Cardiac muscle cell (in vitro differentiated cells and primary cell): ENCODE measurements around the gene ZNF184.

GRCh38 chr6:26284539-26285001, 764 bp downstream of the H4C8 start:
- RAMPAGE, long total RNA: no peak
- RRBS: no CpG with 5 or more reads among the region's 19 CpGs

DNA sequence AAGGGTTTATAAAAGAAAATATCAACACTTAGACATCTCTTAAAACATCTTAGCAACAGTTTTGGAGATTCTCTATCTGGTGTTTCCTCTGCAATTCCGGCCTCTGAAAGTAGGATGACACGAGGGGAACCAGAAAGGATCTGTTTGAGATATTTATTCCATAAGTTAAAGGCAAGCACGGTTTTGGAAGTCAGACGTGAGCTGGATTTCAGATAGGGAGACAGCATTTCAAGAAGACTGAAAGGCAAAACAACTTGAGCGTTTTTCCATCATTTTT, 26.7 kb upstream of the H4C8 start:
- RAMPAGE, long total RNA: no peak
- RRBS: no CpG with 5 or more reads among the region's 5 CpGs

GRCh38 chr6:26330790-26331420, 34.1 kb upstream of the BTN3A2 start:
- RAMPAGE, long total RNA: no peak
- RRBS: no CpG with 5 or more reads among the region's 12 CpGs

DNA sequence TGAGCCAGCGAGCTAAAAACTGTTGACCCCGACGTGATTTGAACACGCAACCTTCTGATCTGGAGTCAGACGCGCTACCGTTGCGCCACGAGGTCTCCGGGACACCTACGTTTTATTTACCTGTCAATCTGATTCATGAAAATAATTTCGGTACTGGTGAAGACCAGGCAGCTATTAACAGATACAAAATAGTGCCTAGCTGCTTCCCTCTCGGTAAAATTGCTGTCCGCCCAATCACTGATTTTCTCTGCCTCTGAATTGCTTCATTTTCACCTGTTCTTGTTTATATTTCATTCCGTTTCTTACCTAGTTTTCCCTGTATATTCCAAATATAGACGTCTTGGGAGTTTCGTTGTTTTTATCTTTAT, 33.6 kb upstream of the BTN3A2 start:
- RAMPAGE, long total RNA: no peak
- RRBS: no CpG with 5 or more reads among the region's 17 CpGs

DNA sequence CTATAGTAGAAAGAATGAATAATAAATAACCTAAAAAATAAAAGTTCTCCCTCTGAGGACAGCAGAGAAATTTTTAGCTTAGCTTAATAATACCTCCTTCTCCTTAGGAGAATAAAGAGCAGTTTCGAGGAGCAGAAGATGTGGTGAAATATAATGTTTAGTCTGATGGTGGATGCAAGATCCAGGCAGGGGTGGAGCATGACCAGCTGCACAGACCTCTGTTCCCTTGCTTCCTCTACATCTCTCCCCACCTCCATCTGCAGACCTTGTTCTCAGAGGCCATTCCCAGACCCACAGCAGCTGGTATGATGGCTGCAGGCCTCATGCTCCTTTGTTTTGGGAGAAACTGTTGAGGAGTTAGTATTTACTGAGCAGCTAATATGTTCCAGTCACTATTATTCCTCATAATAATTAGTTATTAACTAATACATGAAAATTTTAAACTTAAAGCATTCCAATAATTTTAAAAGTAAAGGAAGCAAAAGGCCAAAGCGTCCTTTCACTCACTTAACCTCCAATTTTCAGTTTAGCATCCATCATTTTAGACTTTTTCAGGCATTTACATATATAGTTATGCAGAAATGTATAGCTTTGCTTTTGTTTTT, 1.6 kb downstream of the BTN3A2 start:
- RAMPAGE, long total RNA: no peak
- RRBS: no CpG with 5 or more reads among the region's 2 CpGs

DNA sequence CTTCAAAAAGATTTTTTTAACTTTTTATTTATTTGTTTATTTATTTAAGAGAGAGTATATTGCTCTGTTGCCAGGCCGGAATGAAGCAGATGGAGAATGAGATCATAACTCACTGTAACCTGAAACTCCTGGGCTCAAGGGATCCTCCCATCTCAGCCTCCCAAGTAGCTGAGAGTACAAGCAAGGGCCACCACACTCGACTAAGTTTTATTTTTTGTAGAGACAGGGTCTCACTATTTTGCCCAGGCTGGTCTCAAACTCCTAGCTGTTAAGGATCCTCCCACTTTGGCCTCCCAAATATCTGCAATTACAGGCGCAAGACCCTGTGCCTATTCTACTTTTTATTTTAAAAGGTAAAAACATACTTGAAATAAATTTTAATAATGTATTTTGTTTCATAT, 1.2 kb downstream of the BTN2A2 start:
- RAMPAGE, long total RNA: no peak
- RRBS: no CpG with 5 or more reads among the region's 3 CpGs

GRCh38 chr6:26422026-26422414, 18.3 kb upstream of the BTN3A3 start:
- RAMPAGE, long total RNA: no peak
- RRBS: no CpG with 5 or more reads among the region's 2 CpGs

- RAMPAGE, long total RNA: no peak
- RRBS: no CpG with 5 or more reads among the region's 8 CpGs
Observed at GRCh38 chr6:26430646-26431397, 9.5 kb upstream of the BTN3A3 start.

DNA sequence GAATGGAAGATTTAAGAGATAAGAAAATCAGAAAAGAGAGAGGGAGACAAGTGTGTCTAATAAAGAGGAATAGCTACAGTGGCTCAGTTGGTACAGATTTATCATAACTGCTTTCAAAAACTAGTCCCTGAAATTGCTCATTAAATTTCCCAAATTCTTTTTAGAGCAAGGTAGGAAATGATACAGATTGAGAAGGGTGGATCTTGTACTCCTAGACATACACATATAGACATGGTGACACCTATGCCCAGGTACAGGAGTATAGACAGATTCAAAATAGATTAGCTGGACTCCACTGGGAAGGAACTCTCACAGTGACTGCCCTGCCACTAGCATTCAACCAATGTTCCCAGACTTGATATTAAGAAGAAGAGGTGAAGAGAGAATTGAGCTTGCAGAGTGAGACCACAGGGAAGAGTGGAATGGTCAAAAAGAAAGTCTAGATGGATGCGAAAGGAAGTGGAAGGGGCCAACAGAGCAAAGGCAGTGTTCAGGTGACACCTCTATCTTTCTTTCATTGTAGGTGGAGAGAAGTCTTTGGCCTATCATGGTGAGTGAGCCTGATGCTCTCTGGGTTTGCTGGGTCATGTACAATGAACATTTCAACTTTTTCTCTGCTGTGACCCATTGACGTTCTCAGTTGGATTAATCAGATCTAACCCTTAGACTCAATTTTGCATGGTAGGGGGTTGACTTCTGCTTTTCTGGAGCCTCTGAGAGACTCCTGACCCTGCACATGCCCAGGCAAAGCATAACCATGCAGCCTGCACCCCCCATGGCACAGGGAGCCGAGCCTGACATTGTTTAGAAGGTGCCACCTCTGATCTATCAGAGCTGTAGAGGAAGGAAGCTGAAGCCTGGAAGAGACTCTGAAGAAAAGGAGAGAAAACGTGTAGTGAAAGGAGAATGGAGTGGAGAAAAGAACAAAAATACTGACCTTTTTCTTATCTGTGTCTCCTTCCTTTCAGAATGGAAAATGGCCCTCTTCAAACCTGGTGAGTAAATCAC, 8.3 kb upstream of the BTN2A1 start:
- RAMPAGE, long total RNA: no peak
- RRBS: no CpG with 5 or more reads among the region's 4 CpGs

DNA sequence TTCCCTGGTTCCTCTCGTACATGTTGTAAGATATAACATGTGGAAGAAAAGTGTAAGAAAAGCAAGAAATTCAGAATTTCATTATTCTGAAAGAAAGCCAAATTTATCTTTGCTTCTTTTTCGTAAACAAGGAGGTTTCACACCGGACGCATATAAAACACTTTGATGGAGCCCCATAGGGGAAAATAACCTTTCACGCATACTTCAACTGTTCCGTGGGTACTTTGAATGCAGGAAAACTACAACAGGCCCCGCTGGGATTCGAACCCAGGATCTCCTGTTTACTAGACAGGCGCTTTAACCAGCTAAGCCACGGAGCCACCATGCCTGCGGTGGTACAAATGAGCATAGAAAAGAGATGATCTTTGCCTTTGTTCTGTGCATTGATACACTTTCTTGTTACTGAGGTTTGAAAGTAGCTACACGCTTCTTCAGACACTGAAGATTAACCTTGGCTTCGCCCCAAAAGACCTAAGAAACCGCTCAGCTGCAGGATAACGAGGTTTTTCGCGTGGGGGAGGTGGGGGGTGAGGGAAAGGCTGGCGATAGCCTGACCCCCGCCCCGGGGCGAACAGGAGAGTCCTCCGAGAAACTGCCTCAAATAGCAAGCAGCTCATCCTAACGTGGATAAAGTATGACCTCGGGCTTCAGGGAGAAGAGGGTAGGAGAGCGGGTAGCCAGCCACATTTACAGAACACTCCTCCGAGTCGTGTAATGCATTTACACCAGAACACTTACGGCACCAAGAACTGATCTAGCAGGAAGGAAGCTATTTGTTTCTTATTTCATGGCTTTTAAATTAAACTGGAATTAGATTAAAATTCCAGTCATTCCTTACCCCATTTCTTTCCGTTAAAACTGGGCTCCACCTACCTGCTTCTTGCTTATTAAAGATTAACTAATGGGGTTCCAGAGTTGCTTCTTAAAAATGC, 5.2 kb upstream of the HMGN4 start:
- RAMPAGE, long total RNA: no peak
- RRBS: no CpG with 5 or more reads among the region's 29 CpGs

DNA sequence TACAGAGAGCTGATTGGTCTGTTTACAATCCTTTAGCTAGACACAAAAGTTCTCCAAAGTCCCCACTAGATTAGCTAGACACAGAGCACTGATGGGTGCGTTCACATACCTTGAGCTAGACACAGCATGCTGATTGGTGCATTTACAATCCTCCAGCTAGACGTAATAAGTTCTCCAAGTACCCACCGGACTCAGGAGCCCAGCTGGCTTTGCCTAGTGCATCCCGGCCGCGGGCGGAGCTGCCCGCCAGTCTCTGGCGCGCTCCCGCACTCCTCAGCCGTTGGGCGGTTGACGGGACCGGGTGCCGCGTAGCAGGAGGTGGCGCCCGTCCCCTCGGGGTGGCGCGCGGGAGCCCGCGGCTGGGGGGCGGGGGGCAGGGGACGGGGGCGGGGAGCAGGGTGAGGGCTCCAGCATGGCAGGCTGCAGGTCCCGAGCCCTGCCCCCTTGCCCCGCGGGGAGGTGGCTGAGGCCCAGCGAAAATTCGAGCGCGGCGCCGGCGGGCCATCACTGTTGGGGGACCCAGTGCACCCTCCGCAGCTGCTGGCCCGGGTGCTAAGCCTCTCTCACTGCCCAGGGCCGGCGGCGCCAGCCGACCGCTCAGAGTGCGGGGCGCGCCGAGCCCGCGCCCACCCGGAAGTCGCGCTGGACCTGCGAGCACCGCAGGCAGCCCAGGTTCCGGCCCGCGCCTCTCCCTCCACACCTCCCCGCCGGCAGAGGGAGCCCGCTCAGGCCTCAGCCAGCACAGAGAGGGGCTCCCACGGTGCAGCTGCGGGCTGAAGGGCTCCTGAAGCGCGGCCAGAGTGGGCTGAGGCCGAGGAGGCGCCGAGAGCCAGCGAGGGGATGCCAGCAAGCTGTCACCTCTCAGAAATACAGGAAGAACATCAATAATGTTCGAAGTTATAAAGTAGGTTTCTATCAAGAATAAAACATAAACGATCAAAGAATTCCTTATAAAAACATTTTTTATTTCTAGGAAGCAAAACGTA, 176.0 kb downstream of the H2BC11 start:
- RAMPAGE, long total RNA: no peak
- RRBS: no CpG with 5 or more reads among the region's 73 CpGs

GRCh38 chr6:27092187-27092627, 40.4 kb downstream of the H2BC11 start:
- RAMPAGE, long total RNA: no peak
- RRBS: no CpG with 5 or more reads among the region's 9 CpGs

DNA sequence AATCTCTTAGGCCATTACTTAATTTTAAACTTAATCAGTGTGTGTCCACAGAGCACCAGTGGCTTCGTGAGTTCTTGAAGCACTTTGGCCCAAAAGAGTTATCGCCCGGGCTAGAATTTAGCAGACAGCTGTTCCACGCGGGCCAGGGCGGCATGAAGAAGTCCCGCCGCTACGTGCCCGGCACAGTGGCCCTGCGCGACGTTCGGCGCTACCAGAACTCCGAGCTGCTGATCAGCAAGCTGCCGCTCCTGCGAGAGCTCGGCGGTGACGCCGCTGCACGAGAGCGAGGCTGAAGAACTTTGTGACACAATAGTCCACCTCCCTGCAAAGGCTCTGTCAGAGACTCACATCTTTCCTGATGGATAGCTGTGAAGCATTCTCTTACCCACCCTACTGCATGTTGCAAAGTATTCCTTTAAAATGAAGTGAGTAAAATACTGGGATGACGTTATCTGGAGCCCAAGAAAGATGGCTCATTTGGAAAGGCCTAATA, 919 bp downstream of the H2AC11 start:
- RAMPAGE, long total RNA: no peak
- RRBS: 2% methylated on average over 8 of the region's 25 CpGs

DNA sequence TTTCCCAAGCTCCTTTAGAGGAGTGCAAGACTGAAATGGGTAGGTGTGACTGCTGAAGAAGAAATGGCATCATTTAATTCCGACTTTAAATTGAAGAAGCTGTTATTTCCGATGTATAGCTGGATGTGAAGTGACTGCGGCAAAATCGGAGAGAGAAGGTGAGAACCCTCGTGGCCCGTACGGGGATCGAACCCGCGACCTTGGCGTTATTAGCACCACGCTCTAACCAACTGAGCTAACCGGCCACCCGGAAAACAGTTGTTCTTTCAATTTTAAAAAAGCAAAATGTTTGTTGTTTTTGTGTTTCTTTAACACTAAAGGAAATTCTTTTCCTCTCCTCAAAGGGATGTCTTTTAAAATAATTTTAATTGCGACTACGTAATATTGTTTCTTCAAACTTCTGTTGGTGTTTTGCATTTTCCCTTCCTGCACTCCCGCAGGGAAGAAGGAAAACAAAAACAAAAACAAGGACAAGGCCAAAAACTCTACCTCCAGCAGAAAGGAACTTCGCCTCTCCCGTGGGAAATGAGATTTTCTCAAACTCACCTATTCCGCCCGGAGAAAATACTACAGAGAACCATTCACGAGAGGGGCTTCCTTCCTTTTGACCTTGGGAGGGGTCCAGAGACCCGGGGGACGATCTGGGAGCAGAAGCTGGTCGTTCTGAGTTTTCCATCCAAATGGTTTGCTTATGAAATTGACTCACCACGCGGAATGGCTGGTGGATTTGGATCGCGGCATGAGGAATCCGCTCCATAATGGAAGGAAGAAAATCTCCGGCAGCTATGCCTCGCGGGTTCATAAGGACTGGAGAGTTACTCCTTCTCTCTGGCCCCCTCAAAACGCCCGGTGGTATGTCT, 9.9 kb upstream of the PRSS16 start:
- RAMPAGE, long total RNA: no peak
- RRBS: 4% methylated on average over 8 of the region's 35 CpGs

DNA sequence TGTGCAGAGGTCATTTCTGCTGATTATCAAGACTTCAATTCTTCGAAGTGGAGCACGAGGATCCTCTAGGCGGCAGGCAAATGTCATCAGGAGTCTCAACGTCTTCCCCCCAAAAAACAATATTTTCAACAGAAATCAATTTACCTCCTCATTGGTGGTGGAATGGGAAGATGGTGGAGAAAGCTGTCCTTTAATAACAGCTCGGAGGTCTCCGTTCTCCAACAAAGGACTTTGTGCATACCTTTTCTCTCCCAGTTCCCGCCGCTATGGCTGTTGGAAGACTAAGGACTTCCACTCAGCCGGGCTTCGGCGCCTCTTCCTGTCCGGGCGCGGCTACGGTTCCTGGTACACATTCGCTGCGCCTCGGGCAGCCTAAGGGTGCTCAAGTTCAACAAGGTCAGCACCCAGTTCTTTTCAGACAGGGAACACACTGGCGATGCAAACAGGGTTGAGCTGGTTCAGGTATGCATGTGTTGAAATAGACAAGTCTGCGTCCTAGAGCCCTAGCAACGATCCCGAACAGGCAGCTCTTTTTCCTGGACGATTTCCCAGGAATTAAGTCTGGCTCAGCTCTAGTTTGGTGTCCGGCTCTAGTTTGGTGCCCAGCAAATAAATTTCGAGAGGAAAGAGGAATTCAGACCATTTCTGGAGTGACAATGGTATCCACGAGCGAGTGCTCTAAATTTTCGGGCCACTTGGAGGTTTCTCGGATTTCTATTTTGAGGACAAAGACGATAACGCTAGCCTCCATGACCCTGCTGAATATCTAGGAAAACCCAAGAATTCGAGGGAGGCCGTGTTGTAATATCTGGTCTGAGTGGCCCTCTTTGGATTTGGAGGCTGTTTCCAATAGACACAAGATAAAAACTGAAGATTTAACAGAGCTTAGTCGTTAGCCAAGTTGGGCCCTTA, 8.9 kb upstream of the PRSS16 start:
- RAMPAGE, long total RNA: no peak
- RRBS: no CpG with 5 or more reads among the region's 34 CpGs

- RAMPAGE, long total RNA: no peak
- RRBS: no CpG with 5 or more reads among the region's 14 CpGs
Observed at GRCh38 chr6:27280160-27280550, 31.9 kb downstream of the POM121L2 start.

GRCh38 chr6:27374758-27375596, 13.6 kb upstream of the ZNF391 start:
- RAMPAGE, long total RNA: start-site peak on the minus strand at chr6:27375215-27375247, 196 and 1,111 reads in 2 replicates
- RRBS: 2% methylated on average over 7 of the region's 38 CpGs

DNA sequence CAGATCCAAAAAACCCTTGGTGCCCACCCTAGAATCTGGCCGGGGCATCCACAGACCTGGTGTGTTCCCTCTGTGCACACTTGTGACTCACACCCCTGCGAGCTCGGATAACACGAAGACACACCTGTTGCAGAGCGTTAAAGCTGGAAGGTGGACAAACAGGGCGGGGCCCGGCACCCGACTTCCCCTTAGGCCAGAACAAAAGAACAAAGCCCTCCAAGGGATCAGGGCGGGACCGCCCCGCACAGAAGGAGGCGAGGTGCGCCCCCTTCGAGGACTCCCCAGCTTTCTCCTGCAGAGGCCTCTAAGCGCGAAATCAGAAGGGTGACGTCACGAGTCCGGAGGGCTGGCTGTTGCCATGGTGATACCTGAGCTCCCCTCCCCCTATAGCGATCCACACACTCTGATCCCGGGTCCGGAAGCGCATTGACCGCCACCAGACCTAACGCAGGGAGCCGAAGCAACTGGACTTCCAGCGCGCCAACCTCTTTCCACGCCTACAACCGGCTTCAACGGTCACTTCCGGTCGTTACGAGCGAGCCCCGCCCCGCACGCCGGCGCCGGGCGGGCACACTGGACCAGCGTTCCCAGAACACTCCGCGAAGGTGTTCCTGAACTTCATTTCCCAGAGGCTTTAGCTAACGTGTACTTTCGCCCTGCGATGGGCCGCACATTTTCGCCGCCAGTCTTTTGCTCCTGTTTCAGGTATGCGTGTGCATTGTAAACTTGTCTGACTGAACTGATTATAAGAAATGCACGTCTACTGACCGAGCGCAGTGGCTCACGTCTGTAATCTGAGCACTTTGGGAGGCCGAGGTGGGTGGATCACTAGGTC, at the start of gene ZNF184:
TSS of gene ZNF184 (minus strand) at position 501 of the 835 bp plus-strand sequence.
- RAMPAGE, long total RNA: start-site peak on the minus strand centred at position 317 of the sequence, 48 bp wide, 44 and 62 reads in 2 replicates; start-site peak on the minus strand centred at position 465 of the sequence, 81 bp wide, 58 and 44 reads in 2 replicates; start-site peak on the plus strand centred at position 635 of the sequence, 118 bp wide, 12 and 11 reads in 2 replicates
- RRBS: 2% methylated on average over 11 of the region's 57 CpGs

DNA sequence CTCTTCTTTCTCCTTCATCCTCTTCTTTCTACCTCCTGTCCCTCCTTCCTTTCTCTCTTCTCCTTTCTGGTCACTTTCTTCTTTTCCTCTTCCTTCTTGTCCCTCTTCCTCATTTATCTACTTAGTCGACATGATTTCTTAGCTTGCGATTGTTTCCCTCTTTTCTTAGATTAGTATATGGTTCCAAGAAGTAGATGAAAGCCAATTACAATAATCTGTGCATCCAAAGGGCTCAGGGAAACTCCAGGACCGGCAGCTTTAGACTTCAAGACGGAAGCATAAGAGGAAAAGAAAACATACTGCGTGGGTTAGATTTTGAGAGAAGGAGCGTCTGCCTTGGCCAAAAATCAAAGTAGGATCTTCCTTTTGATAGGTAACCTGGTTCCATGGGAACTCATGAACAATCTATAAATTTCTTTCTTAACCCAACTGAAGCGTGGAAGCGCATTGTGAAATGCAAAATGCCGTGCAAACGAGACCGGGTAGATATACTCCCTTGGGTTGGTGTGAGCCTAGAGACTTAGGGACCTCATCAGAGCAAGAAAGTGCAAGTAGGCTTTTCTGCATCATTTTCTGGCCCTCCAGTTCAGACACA, 5.0 kb upstream of the ZNF184 start:
- RAMPAGE, long total RNA: no peak
- RRBS: no CpG with 5 or more reads among the region's 11 CpGs

DNA sequence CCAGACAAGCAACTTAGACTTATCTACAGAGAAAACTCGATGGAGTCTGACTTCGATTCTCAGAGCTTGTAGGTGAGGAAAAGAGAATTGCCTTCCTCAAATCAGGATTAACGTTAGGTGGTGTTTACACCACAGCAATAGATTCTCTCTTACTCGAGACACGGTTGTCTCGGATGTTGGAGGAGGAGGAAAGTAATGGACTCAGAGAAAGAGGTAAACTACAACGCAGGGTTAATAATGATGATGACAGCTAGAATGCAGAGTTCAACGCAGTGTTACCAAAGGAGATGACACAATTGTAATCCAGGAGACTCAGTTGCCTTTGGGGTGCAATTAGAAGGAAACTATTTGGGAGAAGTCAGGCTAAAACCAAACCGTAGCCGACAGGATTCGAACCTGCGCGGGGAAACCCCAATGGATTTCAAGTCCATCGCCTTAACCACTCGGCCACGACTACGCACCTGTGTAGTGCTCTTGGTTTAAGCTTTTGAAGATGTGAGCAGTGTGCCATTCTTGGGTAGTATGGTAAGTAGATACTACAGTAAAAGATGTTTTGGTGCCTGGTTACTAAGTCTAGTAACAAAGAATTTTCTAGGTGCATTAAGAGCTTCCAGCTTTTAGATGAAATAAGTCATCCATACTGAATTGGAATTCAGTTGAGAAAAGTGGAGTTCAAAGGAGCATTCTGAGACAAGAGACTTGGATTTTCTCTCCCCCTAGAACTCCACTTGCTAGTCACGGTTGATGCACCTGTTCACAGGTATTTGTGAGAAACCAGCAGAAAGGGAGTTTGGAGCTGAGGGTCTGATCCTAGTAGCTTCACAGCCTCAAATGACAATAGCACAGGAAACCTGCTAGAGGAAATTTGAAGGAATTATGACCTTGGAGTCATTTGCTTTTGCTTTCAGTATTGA, 32.8 kb upstream of the ZNF184 start:
- RAMPAGE, long total RNA: no peak
- RRBS: no CpG with 5 or more reads among the region's 18 CpGs